HL-60 (cell line): ENCODE measurements around the genes SCN9A, NOSTRIN and PHOSPHO2.

DNA sequence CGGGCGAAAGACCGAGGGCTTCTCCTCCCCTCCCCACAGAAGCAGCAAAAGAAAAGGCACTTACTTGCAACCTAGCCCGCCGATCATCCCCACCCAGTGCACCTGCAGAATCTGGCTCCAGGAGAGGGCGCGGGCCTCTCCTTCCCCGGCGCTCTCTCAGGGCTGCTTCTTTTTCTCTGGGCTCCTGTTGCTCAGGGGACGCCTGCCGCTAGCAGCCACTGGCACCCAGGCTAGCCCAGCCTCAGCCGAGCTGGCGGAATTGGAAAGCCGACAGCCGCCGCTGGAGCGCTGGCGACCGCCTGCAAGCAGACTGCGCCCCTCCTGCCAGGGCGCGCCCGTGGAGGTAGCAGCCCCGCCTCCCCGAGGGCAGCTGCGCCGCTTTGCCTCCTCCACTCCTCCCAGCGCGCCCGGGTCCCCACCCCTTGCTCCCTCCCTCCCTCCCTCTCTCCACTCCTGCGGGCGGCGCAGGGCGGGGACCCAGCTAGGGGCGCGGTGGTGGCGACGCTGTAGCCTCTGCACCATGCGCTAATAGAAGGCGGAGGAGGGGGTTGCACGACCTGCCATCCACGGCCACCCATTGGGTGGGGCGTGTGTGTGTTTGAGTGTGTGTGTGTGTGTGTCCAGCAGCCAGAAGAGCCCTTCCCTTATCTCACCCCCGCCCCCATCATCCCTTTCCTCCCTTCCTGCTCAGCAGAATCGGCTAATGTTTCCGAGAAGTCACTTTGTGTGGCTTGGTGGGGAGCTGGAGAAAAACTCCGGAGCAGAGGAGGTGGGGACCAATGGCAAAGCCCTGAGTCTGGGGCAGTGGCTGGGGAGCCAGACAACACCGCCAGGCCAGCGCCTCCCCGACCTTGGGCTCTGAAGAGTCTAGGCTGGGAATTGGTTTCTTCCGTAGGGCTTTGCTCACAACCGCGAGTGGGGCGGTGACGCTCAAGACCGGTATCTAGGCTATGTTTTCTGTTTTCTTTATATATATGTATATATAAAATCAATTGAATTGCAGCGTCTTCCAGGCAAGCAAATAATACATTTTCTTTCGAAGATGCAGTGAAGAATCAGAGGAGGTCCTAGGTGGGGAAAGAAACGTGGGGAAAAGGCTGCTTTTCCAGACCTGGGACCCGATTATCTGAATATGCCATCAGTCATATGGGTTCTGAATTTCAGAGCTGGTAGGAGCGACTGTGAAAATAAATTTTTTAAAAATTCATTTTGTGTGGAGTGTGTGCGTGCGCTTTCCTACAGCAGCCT, at the start of gene SCN9A:
Gene SCN9A (minus strand): TSS at position 312 of the 1,248 bp plus-strand sequence.
- RRBS: no CpG with 5 or more reads among the region's 63 CpGs

DNA sequence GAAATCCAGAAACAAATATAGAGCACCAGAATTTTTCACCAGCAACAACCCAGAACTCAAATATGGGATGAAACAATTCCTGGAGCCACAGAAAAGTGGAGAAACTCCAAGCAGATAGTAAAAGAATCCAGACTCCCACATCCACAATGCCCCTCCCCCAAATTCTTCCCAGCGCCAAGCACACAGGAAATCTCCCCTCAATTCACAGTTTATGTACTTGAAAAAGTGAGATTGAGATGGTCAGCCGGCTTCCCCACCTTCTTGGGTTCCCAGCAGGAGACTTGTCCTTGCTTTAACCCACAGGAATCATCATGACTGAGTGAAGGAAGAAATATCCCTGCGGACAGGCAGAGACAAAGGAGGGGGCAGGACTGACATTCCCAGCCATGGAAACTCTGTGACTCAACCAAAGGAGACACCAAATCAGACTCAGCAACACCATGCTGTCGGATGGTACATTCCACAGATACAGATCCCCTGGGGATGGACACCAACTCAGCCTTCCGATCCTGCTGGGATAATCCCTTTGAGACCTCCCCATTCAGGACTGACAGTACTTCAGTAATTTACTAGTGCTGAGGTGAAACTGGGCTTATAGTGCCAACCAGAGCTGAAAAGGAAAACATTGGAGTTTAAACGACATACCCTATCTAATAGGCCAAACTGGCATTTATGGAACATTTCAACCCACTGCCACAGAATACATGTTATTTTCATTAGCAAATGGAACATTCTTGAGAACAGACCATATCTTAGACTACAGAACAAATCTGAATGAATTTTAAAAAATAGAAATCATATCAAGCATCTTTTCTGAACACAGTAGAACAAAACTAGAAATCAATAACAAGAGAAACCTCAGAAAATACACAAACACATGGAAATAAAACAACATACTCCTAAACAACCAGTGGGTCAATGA, 113.8 kb downstream of the B3GALT1 start:
- RRBS: no CpG with 5 or more reads among the region's 6 CpGs

- RRBS: no CpG with 5 or more reads among the region's 9 CpGs
Measured at GRCh38 chr2:168156525-168157052, 90.8 kb downstream of the STK39 start.

GRCh38 chr2:168192874-168193743, 54.3 kb downstream of the STK39 start:
- RRBS: no CpG with 5 or more reads among the region's 4 CpGs

- RRBS: no CpG with 5 or more reads among the region's 4 CpGs
Measured at GRCh38 chr2:168234252-168235071, 12.9 kb downstream of the STK39 start.

DNA sequence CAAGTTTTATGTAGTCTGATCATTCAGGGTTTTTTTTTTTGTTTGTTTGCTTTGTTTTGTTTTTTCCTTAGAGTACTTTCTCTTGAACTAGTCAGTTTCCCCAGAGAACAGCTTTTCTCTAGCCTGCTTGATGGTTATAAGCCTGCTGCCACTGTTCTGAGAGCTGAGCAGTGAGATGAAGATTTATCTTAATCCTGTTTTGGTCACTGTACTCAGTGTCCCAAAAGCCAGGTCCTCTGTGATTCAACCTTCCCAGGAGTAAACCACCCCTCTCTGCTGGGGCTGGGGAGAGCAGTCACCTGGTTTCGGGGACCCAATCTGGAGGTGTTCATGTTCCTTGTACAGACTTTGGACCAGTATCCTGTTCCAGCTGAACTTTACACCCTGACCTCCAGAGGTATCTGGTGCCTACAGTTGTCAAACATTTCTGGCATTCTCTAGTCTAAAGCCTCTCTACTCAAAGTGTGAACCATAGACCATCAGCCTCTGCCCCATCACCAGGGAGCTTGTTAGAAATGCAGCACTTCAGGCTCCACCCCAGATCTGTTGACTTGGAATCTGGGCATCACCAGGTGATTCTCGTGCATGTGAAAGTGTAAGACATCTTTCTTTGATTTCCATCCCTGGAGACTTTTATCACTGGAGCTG, 22.1 kb downstream of the CERS6 start:
- RRBS: no CpG with 5 or more reads among the region's 2 CpGs

DNA sequence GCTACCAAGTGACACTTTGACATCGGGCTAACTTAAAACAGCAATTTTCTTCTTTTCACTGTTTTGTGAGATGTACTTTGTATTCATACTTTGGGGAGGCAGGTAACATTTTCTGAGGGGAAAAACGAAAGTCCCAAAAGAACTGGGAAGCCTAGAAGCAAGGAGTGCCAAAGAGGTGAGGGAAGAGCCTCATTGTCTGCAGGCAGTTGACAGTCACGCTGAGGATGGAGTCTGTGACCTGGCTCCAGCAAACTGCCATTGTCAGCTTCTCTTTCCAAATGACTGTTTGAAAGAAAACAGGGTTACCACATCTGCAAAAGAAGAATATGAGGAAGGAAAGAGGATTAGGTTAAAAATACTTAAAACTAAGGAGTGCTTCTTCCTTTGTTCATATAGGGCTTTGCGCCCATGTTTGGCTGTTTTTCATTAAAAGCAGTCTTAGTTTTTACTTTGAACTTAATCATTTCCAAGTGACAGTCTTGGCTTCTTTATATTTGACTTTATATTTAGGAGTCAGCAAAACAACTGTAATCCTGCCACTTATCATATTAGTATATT, 34.9 kb downstream of the CERS6 start:
- RRBS: no CpG with 5 or more reads among the region's 4 CpGs

DNA sequence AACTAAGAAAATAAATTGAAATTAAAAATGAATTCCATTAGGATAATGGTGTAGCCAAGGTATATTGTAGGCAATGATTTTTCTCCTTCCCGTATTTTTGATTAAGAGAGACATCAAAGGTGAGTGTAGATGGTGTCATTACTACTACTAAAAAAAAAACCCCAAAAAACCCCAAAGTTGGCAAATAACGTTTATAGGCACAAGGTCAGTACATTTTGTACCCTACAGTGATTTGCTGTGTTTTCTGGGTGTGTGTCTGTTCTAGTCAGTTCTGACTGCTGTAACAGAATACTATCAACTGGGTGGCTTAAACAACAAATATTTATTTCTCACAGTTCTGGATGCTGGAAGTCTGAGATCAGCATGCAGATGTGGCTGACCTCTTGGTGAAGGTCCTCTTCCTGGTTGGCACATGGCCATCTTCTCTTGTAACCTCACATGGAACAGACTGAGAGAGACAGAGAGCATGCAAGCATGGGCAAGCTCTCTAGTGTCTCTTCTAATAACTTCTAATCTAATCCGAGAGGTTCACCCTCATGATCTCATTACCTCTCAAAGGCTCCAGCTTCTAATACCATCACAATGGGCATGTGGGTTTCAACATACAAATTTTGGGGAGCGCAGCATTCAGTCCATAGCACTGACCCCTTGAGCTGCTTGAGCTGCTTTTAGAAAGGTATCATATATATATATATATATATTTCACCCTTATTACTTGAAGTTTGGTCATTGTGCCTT, 103.2 kb downstream of the CERS6 start:
- RRBS: no CpG with 5 or more reads among the region's 4 CpGs

DNA sequence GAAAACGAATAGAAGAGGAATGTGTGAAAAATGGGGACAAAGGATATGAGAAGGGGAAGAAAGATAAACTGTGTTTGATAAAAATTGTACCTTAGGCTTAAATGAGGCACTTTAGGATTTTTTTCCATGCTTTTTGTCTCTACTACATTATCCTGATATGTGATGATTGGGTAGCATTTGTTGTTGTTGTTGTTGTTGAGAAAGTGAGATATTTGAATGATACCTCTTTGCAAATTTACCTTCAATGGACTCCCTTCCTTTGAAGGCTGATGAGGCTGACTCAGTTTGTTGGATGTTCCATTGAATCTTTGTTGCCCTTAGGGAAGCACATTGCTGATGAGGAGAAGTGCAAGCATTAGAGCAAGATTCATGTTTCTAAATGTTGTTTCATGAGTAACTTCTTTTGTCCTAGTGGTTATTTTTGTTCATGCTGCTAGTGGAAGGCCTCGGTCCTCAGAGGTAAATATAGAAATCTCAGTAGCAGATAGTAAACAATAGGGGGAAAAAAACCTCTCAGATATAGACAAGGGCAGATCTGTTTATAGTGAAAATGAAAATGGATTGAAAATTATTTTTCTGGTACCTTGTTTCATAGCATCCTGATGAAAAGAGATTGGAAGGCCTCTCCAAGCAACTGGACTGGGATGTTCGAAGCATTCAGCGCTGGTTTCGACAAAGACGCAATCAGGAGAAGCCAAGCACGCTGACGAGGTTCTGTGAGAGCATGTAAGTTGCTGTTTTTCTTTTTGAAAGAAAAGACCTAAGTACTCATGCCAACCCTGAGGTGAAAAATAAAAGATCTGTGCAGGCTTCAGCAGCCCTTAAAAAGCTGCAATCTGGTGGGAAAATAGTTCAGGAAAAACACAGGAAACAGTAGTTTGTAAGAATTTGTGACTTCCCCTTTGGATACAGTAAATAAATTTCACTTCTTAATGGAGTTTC, 104.8 kb downstream of the CERS6 start:
- RRBS: no CpG with 5 or more reads among the region's 8 CpGs

- RRBS: no CpG with 5 or more reads among the region's 2 CpGs
Measured at GRCh38 chr2:168617002-168617413, 160.9 kb downstream of the CERS6 start.

- RRBS: over 99% methylated on average over 2 of the region's 10 CpGs
Measured at GRCh38 chr2:168802265-168802763, at the start of gene NOSTRIN. Gene NOSTRIN, plus strand, starts transcription at chr2:168802637.

DNA sequence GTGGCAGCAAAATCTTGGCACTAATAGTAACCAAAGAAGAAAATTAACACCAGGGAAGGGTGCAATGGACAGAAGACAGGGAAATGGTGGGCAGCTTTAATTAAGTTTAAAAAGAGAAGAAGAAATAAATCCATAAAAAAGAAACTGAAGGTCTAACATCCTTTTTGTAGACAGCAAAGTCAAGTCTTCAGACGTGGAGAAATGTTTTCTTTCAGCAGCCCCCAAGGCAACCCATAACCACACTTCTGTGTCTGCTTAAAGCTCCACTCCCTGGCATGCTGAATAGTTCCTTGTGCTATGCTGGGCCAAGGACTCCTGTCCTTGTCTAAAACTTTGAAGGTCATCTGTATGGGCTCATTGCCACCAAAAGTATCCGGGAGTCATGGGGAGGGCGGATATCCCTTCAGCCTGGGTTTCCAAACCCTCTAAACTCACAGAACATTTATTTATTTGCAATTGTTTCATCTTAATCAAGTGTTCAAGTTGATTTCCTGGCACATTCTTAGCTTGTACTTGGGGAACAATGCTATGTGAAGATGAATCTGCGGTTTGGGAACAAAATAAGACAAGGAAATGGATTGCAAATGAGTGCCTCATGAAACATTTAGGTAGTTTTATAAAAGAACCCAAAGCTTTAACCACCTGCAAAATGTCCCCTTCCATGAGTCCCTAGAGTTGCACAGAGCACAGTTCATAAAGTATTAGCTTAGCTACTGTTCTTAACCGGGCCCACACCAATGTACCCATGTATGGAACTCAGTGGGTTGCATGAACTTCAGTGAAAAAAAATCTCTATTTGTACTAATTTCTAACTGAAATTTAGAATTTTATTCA, 1.8 kb downstream of the NOSTRIN start:
- RRBS: no CpG with 5 or more reads among the region's 5 CpGs

GRCh38 chr2:169011965-169012595, 19.0 kb downstream of the ABCB11 start:
- RRBS: no CpG with 5 or more reads among the region's 3 CpGs

- RRBS: no CpG with 5 or more reads among the region's 2 CpGs
Measured at GRCh38 chr2:169066806-169067515, 2.4 kb upstream of the DHRS9 start.

GRCh38 chr2:169694088-169694958, at the start of gene PHOSPHO2:
Gene PHOSPHO2, plus strand, starts transcription at chr2:169694469.
- RRBS: 2% methylated on average over 4 of the region's 65 CpGs

GRCh38 chr2:169734546-169735226, 1.1 kb downstream of the KLHL23 start:
- RRBS: no CpG with 5 or more reads among the region's 15 CpGs

GRCh38 chr2:170013872-170014179, 164.1 kb upstream of the MYO3B start:
- RRBS: no CpG with 5 or more reads among the region's 5 CpGs

- RRBS: no CpG with 5 or more reads among the region's 11 CpGs
Measured at GRCh38 chr2:170751555-170751894, 18.7 kb upstream of the ERICH2 start.

DNA sequence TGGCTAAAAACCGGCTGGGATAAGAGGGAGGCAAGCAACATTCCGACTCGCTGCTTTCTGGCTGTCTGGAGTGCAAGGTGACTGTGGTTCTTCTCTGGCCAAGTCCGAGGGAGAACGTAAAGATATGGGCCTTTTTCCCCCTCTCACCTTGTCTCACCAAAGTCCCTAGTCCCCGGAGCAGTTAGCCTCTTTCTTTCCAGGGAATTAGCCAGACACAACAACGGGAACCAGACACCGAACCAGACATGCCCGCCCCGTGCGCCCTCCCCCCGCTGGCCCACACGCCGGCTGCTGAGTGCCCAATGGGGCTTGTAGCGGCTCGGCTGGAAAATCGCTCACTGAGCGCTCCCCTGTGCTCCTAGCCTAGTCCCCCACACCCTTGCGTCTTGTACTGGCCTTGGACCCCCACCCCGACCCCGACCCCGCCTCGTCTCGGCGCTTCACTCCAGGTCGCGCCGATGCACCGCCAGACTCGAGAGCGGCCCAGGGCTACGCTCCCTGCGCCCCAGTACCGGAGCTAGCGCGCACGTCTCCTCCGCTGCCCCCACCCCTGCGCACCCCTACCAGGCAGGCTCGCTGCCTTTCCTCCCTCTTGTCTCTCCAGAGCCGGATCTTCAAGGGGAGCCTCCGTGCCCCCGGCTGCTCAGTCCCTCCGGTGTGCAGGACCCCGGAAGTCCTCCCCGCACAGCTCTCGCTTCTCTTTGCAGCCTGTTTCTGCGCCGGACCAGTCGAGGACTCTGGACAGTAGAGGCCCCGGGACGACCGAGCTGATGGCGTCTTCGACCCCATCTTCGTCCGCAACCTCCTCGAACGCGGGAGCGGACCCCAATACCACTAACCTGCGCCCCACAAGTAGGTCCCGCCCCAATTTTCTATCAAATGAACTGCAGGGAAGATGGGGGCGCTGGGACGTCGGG, 1.4 kb downstream of the GAD1 start:
- RRBS: 18% methylated on average over 18 of the region's 66 CpGs